ENCODE data around the genes MORC4, COL4A6, ACSL4, TDGF1P3 and SERTM2.

DNA sequence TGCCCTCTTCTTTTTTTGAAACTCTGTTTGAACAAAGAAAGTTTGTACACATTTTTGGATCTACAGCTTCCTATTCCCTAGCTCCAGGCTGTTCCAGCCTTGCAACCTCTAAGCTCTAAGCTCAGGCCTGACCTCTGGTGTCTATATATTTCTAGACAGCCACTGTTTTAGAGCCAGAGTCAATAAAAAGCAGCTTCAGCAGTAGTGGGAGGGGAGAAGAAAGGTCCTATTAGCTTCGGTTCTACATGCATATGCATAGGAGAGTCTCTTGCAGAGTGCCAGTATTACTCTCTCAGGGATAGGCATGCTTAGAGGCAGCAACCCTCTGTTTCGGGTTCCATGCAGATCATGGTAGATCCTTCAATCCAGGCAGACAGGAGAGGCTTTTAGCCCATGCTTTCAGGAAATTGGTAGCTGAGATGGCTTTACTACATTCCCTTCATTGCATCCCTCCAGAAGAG lies 39.8 kb downstream of the CLDN2 start:
- PRO-cap, 3 experiments, result no peak in any of the 3 experiments
- RAMPAGE, long total RNA, result no peak

GRCh38 chrX:106999926-107000659 lies at the start of gene MORC4:
MORC4 (minus strand) TSS chrX:107000212.
- PRO-cap, 3 experiments, result peak in 3 of 3 experiments; most common plus-strand start chrX:107000363 (in 1); most common minus-strand start chrX:107000212 (in 3)
- RAMPAGE, long total RNA, result no peak

GRCh38 chrX:107673884-107674928 lies 45.9 kb downstream of the PRPS1 start:
- PRO-cap, 3 experiments, result peak in 2 of 3 experiments; most common plus-strand start chrX:107674835 (in 2)
- RAMPAGE, long total RNA, result no peak

GRCh38 chrX:107728315-107729116 lies 47.1 kb downstream of the TSC22D3 start:
- PRO-cap, 3 experiments, result no peak in any of the 3 experiments
- RAMPAGE, long total RNA, result no peak

- PRO-cap, 3 experiments, result no peak in any of the 3 experiments
- RAMPAGE, long total RNA, result no peak
These were observed 34.0 kb downstream of the TSC22D3 start for GRCh38 chrX:107741247-107742315.

DNA sequence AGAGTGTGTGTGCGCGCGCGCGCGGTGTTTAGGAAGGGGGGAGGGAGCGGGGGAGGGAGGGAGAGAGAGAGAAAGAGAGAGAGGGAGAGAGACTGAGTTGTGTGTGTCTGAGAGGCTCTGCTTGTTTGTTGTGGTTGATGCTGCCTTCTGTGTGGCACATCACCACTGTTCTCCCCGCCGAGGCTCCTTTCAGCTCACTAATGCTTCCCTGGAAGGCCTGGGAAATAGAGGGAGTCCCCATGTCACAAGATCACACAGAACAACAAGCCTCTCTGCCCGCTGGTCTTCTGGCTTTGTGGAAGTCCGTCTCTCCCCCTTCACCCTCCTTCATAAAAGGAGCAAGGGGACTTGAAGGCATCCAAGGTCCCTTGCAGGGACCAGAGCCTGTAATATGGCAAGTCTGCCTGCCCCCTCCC lies 33.3 kb downstream of the TSC22D3 start:
- PRO-cap, 3 experiments, result peak in 1 of 3 experiments; most common plus-strand start position 95 of the sequence (in 1)
- RAMPAGE, long total RNA, result no peak

GRCh38 chrX:107766595-107767420 lies 8.8 kb downstream of the TSC22D3 start:
- PRO-cap, 3 experiments, result no peak in any of the 3 experiments
- RAMPAGE, long total RNA, result no peak

DNA sequence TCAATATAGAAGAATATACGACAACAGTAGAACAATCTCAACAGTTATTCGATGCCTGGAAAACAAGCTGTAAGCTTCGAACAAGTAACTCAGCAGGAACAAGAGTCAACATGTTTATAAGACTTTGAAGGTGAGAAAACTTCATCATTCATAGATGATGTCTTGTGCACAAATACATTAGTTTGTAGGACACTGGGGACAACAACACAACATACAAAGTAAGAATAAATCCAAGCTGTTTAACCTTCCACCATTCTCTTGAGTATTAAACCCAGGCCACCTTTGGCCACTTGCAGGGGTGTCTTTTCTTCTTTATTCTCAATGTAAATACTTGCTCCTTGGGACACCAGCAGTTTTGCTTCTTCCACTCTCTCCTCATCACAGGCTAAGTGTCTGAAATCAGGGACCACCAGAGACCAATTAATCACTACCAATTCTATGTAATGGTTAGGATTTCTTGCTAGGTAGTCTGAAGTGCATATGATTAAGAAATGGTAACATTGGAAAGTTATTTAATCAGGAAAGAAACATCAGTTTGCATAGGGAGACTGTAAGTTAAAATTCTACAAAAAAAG lies 6.5 kb downstream of the PSMD10 start:
- PRO-cap, 3 experiments, result no peak in any of the 3 experiments
- RAMPAGE, long total RNA, result no peak

DNA sequence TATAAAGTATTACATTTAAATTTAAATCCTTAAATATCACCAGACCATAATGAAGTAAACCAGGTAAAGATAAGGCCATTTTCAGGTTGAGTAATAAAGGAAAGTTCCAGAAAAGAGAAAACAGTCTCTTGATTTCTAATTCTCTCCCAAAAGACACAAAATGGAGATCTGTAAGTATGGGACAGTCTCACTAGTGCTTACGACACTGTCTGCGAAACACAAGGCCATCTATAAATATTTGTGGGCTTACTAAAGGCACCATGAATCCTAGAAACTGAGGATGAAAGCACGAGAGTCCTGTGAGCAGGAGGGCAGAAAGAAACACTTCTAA lies 943 bp downstream of the PSMD10 start:
- PRO-cap, 3 experiments, result no peak in any of the 3 experiments
- RAMPAGE, long total RNA, result no peak

DNA sequence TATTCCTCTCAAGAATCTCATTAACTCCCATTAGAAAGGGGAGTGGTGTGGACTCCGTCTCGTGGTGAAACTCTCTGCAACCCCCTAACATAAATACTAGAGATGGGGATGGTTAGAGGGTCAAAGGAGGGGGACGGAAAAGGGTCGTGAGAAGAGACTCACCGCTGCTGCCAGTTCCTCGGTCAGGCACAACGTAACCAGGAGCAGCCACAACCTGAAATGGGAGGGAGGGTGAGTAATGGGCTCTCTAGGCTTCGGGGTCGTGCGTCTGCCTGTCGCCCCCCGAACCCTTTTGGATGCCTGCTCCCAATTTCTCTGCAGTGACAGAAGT lies 477 bp downstream of the COL4A6 start:
- PRO-cap, 3 experiments, result no peak in any of the 3 experiments
- RAMPAGE, long total RNA, result no peak

- PRO-cap, 3 experiments, result no peak in any of the 3 experiments
- RAMPAGE, long total RNA, result no peak
These were observed at the start of gene COL4A6 for GRCh38 chrX:108438111-108438652. COL4A6 (minus strand) TSS chrX:108438422.

DNA sequence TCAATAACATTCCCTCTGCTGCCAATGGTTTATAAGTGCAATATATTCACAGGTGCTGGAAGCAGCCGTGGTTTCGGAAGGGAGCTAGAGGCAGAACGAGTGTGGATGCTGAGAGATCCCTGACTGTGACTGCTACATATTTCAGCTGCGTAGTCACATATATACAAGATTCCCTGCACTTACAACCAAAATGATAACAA lies 1.9 kb upstream of the IRS4 start:
- PRO-cap, 3 experiments, result no peak in any of the 3 experiments
- RAMPAGE, long total RNA, result no peak

- PRO-cap, 3 experiments, result no peak in any of the 3 experiments
- RAMPAGE, long total RNA, result no peak
These were observed 317.8 kb upstream of the IRS4 start for GRCh38 chrX:109053930-109054761.

- PRO-cap, 3 experiments, result peak in 3 of 3 experiments; most common plus-strand start chrX:109733500 (in 2); most common minus-strand start chrX:109733204 (in 2)
- RAMPAGE, long total RNA, result no peak
These were observed at the start of gene ACSL4 for GRCh38 chrX:109733066-109733650. ACSL4 (minus strand) TSS chrX:109733257.

GRCh38 chrX:110020029-110020774 lies 17.3 kb downstream of the TMEM164 start:
- PRO-cap, 3 experiments, result no peak in any of the 3 experiments
- RAMPAGE, long total RNA, result no peak

DNA sequence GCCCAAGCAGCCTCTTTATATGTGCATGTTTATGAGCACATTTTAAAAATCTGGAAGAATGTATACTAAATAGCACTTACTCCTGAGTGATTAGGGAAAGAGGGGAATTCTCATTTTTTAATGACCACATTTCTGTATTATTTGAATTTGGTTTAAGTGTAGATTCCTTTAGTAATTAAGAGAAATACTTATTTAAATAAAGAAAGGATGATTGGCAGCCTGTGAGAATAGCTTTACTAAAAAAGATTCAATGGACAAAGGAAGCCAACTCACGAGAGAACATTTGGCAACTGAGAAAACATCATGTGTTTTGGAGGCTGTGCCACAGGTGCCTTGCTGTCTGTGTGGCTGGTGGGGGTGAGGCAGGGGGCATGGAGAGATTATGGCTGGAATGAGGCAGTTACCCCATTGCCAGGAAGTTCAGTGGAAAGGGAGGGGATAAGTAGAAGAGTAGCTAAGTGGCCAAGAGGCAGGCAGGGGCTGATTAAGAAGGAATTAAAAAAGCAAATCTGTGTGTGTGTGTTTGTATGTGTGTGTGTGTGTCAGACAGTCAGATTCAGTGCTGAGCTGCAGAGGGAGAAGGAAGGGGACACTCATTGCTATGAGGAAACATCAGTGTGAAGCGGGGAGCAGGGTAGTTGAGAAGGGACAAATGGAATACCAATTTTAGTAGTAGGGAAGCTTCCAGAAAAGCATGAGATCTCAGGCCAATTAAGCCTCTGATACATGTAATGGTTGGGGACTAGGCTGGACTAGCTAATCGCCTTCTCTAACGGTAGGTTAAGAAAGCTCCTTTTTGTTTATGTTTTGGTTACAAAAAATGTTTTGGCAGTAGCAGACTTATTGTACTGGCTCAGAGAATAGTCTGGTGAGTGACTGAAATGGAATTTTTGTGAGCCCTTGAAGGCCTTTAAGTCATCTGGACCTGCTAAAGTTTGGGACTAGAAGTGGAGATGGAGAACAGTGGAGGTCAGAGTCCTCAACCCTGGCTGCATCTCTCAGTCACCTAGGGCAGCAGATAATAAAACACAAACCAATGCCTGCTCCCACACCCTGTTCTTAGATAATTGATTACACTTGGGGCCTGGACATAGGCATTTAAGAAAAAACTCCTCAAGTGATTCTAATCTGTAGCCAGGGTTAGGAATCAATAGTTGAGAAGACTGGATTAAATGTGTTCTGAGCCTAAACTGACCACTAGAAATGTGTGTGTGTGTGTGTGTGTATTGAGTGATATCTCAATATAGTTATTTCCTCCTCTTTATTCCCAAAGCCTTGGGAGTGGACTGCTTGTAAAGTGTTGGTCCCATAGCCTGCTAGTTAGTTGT lies 18.5 kb downstream of the TMEM164 start:
- PRO-cap, 3 experiments, result no peak in any of the 3 experiments
- RAMPAGE, long total RNA, result no peak

DNA sequence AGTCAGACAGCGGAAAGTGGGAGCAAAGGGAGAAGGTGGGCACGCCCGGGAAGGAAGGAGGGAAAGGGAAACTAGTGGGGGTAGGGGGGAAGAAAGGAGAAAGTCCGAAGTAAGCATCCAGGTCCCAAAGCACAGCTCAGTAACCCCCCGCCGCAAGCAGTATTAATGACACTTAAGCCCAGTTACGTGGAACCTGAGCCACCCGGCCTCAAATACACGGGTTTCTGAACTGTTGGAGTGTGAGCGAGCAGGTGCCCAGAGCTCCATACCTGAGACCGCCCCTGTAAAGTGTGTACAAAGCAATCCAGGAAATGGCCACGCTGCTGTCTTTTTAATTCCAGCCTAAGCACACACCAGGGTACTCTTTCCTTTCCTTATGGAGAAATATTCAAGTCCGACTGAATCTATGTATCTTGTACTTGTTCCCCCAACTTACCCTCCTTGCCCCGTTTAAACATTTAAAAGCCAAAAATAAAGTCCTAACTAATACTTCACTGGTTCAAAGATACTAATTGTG lies 587 bp upstream of the AMMECR1 start:
- PRO-cap, 3 experiments, result no peak in any of the 3 experiments
- RAMPAGE, long total RNA, result no peak

DNA sequence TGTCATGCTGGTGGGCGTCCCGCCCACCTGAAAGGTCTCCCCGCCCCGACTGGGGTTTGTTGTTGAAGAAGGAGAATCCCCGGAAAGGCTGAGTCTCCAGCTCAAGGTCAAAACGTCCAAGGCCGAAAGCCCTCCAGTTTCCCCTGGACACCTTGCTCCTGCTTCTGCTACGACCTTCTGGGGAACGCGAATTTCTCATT lies at the start of gene TDGF1P3:
TSS of gene TDGF1P3 (plus strand) at position 84 of the 200 bp plus-strand sequence.
- PRO-cap, 3 experiments, result no peak in any of the 3 experiments
- RAMPAGE, long total RNA, result no peak

DNA sequence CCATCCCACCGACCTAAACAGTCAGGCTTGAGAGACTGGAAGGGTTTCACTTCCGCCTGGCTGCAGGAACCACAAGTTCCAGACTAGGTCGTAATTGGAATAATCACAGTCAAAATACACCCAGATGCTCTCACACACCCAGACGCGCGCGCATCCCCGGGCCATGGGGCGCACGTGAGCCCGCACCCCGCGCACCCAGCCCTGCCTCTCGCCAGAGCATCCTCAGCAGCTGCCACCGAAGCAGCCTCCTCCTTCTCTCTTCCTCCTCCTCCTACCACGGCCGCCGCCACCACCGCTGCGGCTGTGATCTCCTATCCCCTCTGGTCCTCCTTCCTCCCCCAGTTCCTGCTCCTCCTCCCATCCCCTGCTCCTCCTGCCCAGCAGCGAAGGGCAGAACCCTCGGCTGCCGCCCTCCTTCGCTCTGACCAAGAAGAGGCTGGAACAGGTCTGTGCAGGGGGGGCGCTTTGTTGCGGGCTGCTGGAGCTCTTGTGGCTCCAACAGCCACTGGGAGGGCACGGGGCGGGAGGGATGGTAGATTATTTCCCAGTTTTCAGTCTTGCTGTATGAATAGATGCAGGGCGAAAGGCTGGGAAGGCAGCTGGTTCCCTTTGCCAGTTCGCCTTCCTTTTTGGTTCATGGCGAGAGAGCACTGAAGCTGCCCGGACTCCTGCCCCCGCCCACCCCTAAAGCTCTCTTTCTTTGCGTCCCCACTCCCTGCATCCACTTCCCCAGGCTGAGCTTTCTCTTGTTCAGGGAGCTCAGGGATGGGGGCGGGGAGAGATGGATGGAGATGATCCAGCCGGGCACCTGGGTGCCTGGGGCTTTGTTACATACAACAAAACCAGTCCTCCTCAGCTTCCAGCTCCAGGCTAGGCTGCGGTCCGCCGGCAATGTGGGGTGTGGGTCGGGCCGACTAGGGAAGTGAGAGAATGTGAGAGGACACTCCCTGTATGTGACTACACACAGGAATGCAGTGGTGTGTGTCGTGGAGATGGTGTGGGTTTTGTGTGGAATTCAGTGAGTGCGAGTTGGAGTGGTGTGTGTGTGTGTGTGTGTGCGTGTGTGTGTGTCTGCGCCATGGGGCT lies 148.9 kb upstream of the CHRDL1 start:
- PRO-cap, 3 experiments, result peak in 1 of 3 experiments; most common plus-strand start position 571 of the sequence (in 1)
- RAMPAGE, long total RNA, result no peak

DNA sequence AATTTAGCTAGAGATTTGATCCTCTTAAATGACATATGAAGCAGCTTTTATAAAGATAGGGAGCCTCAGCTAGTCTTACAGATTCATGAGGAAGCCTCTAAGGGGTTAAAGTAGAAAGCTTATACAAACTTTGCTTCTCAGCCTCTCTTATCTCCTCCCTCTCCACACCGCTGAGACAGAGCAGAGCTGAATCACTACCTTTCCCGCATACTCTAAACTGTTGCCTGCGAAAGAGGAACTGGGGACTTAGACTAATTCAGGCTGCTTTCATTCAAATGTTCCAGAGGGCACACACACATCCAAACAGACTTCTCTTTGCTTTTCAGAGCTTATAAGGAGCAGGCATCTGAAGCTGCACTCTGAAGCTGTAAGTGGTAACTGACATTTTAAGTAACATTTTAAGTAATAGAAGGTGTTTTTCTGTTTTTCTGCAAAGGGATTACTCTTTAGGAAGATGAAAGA lies at the start of gene SERTM2:
TSS of gene SERTM2 (plus strand) at position 178 of the 462 bp plus-strand sequence.
- PRO-cap, 3 experiments, result no peak in any of the 3 experiments
- RAMPAGE, long total RNA, result no peak